Breast (tissue), 4 donors: ENCODE measurements around a stretch of chr6.

- PRO-cap, 3 experiments: peak in 2 of 3 experiments; most common plus-strand start chr6:167993461 (in 2)
- RRBS: no CpG with 5 or more reads among the region's 19 CpGs
These were observed 4.3 kb upstream of the KIF25 start for GRCh38 chr6:167993056-167993626.

DNA sequence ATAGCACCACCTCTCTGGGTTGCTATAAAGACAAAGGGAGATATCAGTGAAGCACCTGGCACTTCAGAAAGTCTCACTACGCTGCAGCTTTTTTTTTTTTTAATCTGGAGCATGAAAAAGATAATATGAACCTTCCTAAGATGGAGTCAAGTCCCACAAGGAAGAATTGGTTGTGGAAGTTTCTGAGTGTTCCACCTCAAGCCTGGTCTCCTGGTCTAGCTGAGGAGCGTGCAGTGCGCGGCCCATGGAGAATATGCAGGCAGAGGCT lies 537 bp downstream of the KIF25 start:
- PRO-cap, 3 experiments: no peak in any of the 3 experiments
- RRBS: no CpG with 5 or more reads among the region's 4 CpGs

DNA sequence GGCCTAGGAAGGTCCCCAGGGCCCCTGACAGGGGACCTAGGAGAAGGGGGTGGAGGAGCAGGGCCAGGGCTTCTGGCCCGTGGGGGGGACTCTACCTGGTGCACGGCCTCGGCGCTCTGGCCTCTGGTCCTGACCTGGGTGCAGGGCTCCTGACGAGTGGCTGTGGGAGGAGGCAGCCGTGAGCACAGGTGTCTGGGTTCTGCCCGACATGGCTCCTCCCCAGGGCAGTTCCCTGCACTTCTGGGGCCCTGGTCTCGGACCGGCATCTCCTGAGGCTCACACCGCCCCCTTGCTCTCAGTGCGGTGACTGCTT lies 20.0 kb downstream of the FRMD1 start:
- PRO-cap, 3 experiments: no peak in any of the 3 experiments
- RRBS: no CpG with 5 or more reads among the region's 11 CpGs

DNA sequence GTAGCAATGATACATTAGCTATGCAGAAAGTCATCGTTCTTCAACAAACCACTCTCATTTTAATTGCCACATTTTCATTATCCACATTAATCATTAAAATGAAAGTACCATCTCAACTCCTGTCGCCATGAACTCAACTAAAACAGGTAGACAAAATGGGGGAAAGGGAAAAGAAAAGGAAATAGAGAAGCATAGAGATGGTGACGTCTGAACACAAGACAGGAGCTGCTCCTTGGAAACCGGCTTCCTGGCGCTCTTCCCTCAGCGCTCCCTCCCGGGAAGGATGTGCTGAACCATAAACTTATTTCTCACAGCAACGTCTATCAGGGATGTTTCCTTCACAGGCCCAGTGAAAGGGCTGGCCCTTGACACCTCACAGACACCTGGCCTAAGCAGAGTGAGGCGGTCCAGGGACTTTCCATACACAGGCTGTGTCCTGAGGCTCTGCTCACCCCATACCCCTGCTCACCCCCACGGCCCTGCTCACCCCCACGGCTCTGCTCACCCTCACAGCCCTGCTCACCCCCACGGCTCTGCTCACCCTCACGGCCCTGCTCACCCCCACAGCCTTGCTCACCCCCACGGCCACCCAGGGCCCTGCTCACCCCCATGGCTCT lies 839 bp downstream of the FRMD1 start:
- PRO-cap, 3 experiments: no peak in any of the 3 experiments
- RRBS: no CpG with 5 or more reads among the region's 14 CpGs

DNA sequence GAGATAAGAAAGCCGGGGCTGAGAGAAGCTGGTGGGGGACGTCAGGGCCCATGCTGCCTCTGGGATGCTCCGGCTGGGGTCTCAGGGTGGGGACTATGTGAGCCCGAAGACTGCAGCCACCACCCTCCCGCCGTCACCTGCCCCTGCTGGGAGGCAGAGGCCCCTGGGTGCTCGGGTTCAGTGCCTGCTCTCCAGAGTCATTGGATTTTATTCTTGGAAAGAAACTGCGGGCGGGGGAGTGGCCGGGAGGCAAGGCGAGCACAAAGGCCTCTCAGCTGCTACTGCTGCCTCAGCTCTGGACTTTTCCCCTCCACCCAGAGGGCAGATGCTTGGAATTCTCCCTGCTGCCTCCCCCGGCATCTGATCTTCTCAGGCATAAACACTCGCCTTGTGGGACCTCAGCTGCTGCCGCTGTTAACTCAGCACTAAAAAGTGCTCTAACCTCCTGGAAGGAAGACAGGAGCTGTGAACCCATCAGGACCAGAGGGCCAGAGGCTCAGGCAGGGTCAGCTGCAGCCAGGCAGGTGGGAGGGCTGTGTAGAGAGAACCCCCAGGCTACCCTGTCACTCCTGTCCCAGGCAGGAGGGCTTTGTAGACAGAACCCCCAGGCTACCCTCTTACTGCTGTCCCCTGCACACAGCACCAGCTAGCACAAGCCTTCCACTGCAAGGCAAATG lies 9.3 kb upstream of the FRMD1 start:
- PRO-cap, 3 experiments: no peak in any of the 3 experiments
- RRBS: 16% methylated on average over 6 of the region's 14 CpGs

DNA sequence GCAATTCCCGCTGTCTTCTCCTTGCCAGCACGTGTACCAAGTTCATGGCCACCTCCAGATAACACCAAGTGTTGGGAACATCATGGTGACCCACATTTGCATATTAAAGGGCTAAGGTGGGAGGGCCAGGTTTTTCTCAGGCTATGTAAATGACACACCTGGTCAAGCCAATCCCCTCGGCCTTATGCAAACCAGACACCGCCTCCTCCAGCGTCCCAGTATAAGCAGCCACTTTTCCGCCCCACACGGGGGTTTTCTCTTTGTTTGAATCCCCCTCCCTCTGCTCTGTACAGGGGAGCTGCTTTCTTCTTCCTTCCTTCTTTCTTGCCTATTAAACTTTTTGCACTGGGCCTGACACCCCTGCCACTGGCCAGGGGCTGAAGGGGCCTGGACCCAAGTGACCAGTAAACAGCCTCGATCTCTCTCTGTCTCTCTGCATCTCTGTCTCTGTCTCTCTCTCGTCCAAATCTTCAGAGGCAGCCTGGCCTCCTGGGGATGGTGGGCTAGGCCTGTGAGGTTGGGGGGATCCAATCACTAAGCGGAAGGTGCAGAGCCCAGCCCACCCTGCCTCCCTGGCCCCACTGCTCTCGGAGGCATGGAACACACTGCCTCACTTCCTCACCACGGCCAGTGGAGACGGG lies 110.5 kb downstream of the DACT2 start:
- PRO-cap, 3 experiments: no peak in any of the 3 experiments
- RRBS: no CpG with 5 or more reads among the region's 13 CpGs

- PRO-cap, 3 experiments: no peak in any of the 3 experiments
- RRBS: no CpG with 5 or more reads among the region's 1 CpG
These were observed 71.8 kb downstream of the SMOC2 start for GRCh38 chr6:168512834-168513163.

DNA sequence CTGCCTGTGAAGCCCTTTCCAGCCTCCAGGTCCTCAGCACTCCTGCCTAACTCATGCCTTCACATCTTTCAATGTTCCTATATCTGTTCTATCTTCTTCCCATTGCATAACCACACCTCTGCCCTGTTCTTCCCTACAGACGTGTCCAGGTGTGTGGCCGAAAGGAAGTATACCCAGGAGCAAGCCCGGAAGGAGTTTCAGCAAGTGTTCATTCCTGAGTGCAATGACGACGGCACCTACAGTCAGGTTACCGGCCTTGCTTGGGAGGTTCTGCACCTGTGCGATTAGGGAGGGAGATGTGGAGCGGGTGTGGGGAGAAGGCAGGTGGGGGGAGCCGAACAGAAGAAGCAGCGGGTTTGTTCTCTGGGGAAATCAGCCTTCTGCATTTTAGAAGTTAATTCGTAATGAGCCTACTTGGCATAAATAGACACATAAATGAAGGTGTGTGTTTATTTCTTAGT lies 85.3 kb downstream of the SMOC2 start:
- PRO-cap, 3 experiments: no peak in any of the 3 experiments
- RRBS: 24% methylated on average over 4 of the region's 11 CpGs

GRCh38 chr6:168530736-168531030 lies 89.7 kb downstream of the SMOC2 start:
- PRO-cap, 3 experiments: no peak in any of the 3 experiments
- RRBS: no CpG with 5 or more reads among the region's 8 CpGs

- PRO-cap, 3 experiments: no peak in any of the 3 experiments
- RRBS: no CpG with 5 or more reads among the region's 11 CpGs
These were observed 101.3 kb downstream of the SMOC2 start for GRCh38 chr6:168542075-168542838.

DNA sequence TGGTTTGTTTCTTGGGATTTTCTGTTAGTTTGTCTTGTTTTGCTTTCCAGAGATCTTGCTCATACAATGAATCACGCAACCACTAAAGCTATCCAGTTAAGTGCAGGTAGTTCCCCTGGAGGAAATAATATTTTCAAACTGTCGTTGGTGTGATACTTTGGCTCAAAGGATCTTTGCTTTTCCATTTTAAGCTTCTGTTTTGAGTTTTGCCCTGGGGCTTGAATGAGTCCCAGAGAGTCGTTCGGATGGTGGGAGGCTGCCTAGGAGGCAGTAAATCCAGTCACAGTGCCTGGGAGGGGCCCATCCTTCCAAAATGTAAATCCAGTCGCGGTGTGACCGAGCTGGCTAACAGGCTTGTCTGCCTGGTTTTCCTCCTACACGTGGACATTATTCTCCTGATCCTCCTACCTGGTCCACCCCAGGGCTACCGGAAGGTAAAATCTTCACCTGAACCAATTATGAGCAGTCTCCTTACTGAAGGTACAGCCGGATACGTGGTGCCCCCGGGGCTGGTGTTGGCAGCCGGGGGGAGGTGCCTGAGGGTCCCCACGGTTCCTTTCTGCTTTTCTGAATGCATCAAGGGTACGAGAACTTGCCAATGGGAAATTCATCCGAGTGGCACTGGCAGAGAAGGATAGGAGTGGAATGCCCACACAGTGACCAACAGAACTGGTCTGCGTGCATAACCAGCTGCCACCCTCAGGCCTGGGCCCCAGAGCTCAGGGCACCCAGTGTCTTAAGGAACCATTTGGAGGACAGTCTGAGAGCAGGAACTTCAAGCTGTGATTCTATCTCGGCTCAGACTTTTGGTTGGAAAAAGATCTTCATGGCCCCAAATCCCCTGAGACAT lies 226.1 kb downstream of the SMOC2 start:
- PRO-cap, 3 experiments: no peak in any of the 3 experiments
- RRBS: 81% methylated on average over 2 of the region's 18 CpGs

GRCh38 chr6:168784691-168785026 lies 343.7 kb downstream of the SMOC2 start:
- PRO-cap, 3 experiments: no peak in any of the 3 experiments
- RRBS: 0% methylated on average over 1 of the region's 3 CpGs

DNA sequence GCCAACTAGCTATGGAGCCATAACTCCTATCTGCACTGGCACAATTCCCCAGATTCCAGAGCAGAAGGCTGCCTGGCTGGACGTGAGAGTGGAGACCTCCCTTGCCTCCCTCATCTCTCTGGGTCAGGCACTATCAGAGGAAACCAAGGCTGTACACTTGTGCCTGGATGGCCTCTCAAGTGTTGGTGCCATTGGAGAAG lies 312.6 kb downstream of the THBS2 start:
- PRO-cap, 3 experiments: no peak in any of the 3 experiments
- RRBS: no CpG with 5 or more reads among the region's 1 CpG

DNA sequence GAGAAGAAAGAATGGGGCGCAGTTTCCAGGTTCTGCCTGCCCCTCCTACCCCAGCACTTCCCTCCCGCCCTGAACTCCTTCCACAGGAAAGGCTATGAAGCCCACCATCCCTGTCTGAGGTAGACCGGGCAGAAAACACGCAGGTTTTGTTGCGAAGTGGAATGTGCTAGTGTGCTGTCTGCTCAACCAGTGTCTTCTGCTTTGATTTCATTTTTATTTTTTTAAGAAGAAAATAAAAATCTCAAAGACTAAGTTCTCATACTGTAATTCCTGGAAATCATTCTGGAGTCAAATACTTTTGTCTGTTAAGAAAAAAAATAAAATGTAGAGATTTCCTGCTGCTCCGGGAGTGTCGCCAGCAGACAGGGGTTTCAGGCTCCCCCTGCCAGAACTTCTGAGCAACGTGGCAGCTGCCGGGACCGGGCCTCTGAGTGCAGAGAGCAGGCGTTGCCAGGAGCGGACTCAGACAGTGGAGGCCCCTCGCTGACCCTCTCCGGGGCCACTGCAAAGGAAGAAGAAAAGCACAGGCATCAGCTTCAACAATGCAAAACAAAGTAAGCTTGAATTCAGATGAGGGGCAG lies 95.6 kb downstream of the THBS2 start:
- PRO-cap, 3 experiments: no peak in any of the 3 experiments
- RRBS: 8% methylated on average over 8 of the region's 14 CpGs

DNA sequence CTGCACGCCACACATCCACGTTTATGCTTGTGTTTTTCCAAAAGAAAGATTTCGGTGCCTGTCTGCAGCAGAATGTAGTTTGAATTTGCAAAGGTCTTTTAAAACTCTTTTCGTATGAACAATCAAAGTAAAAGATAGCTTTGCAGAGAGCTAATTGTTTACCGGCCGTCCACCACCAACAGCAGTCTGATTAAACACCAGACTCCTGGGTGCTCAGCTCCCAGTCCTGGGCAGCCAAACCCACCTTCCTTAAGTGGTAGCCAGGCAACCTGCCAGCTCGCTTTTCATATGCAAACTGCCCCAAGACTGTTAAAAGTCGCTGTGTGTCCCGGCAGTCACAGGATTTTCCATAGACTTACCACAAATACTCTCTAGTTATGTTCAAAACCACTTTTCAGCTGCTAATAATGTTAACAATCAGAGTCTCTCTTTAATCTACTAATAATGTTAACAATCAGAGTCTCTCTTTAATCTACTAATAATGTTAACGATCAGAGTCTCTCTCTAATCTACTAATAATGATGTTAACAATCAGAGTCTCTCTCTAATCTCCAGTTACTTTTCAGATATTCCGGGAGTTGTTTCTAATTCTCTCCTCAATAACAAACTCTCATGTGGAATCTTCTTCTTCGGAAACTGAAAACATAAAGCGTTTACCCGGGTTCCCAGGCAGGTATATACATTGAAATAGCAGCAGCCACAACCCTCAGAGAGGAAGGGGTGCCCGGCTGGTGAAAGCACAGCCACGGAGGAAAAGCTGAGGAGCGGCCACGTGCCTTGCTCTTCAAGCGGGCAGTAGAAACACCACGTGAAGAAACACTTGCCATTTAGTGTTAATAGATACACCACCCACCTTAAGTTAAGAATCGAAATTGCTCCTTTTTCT lies 651 bp downstream of the THBS2 start:
- PRO-cap, 3 experiments: no peak in any of the 3 experiments
- RRBS: 16% methylated on average over 5 of the region's 21 CpGs

GRCh38 chr6:169289864-169290558 lies 36.4 kb upstream of the THBS2 start:
- PRO-cap, 3 experiments: no peak in any of the 3 experiments
- RRBS: no CpG with 5 or more reads among the region's 13 CpGs

DNA sequence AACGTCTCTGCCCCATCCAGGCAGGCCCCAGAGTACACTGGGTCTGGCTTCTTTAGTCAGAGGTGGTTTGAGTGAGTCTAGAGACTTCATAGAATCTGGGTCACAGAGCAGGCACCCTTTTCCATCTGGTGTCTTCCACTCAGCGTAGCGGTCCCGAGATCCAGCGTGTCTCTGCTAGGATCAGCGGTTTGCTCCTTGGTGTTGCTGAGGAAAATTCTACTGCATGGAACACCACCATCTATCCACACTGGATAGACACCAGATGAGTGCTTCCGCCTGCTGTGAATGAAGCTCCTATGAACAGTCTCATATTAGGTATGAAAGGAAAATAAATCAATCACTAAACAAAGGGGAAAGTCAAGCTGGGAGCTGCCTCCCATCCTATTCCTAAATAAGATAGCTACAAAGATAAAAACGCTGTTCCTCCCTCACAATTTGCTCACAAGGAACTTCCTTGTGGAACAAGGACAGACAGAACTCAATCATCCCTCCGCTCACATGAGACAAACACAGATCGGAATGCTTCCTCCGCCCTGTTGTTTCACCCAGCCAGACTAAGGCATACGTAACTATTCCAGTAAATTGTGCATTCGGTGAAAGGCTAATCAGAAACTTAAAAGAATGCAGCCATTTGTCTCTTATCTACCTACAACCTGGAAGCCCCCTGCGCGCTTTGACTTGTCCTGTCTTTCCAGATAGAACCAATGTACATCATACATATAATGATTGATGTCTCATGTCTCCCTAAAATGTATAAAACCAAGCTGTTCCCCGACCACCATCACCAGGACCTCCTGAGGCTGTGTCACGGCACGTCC lies 197.2 kb upstream of the THBS2 start:
- PRO-cap, 3 experiments: no peak in any of the 3 experiments
- RRBS: no CpG with 5 or more reads among the region's 18 CpGs

- PRO-cap, 3 experiments: no peak in any of the 3 experiments
- RRBS: no CpG with 5 or more reads among the region's 5 CpGs
These were observed 1.7 kb downstream of the C6orf120 start for GRCh38 chr6:169703535-169704182.

DNA sequence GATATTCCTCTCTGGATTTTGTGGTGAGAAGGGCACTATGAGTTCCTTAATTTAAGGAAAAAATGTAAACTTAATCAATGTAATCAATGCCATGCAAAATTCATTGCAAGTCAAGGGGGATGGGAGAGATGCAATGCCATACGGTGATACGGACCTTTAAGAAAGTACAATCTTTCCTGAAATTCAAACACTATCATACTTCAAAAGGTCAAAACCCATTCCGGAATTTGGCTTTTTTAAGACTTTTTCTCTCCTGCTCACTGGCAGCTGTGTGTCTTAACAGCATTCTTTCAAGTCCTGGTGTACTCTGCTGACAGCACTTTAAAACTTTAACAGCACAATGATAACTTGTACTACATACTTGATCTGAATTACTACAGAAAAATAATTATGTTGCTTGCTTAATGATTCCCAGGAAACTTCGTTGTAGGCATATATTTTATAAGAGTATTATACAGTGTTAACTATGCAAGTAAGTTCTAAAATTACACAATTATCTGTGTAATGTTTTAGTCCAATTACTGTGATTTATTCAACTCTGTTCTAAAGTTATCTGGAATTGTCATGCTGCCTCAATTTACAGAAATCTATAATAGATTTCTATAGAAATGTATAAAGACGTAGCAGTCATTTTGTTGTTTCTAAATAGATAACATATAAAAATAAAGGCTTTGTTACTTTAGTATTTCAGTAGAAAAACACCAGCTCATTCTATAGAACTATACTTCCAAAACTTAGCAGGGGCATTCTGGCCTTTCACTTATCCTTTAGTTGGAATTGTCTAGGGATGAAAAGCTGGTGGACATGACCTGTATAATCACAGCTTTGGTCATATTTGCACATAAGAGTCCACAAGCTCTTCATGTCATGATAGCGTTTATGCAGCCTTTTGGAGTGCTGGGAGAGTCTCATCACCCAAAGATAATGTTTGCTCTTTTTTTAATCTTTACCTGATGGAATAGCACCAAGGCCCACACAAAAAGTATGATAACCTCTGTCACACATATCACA lies 2.6 kb downstream of the C6orf120 start:
- PRO-cap, 3 experiments: no peak in any of the 3 experiments
- RRBS: no CpG with 5 or more reads among the region's 6 CpGs

DNA sequence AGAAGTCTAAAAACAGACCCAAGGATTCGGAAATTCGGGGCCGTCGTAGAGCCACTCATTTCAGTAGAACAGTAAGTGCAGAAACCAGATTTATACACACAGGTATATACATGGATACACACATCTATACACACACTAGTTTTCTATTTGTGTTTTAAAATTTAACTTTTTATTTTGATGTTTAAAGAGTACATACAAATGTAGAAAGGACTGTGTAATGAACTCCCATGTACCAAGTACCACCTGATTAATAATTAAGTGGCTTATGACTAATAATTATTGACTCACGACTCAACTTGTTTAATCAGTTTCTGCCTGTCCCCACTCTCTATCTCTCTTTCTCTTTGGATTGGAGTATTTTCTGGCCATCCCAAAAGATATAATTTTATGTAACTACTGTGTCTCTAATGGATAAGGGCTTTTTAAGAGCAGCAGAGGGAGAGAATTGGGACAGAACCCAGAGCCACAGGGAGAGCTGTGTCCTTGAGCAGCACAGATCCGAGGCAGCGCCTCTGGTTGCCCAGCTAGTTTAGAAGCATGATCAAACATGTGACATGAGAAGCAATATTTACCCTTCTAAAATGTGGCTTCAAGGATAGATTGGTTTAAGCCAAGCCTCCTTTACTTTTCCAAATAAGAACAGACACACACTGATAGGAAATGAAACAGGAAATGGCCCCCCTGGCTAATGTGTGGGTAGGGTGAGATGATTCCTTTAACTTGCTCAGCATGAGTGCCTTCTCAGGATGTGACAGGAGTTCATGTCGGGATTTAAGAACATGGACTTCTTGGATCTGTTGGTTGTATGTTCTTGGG lies 80.9 kb downstream of the ERMARD start:
- PRO-cap, 3 experiments: no peak in any of the 3 experiments
- RRBS: no CpG with 5 or more reads among the region's 8 CpGs